Epithelial cell of proximal tubule (primary cell): ENCODE results near the gene CCNL1.

DNA sequence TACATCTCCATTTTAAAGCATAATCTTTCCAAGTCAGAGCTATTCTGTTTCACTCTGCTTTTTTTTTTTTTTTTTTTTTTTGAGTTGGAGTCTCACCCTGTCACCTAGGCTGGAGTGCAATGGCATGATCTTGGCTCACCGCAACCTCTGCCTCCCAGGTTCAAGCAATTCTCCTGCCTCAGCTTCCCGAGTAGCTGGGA, 37.7 kb downstream of the STRIT1 start:
- RAMPAGE, long total RNA = no peak
- RRBS = no CpG with 5 or more reads among the region's 2 CpGs

DNA sequence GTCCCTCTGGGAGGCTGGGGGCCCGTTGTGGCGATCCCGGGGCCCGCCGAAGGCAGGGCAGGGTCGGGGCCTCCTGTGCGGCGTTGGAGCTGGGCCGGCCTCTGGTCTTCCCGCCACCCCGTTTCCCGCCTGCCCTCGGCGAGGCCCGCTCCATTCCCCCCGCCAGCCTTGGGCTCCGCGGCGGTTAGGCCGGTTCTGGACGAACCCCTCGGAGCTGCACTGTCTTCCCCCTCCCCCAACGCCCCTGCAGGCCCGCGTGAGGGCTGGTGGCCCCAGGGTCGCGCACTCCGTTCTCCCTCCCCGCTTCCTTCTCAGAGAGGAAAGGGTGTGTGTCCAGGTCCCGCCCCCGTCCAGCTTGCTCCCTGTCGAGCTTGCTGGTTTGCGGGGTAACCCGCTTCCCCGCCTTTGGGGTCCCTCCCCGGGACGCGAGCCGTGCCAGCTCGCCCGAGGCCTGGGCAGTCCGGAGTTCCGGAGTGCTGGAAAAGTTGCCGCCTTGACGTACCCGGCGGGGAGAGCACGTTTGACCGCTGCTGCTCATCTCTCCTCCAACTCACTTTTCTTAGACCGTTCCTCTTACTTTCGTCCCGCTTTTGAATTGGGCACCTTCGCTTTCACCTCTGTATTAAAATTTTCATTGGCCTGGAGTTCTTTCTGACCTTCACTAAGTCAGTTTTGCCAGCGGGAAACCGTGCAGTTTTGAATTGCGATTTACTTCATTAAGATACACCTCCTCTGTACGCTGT, 1.0 kb downstream of the GMPS start:
- RAMPAGE, long total RNA = no peak
- RRBS = under 1% methylated on average over 22 of the region's 57 CpGs

DNA sequence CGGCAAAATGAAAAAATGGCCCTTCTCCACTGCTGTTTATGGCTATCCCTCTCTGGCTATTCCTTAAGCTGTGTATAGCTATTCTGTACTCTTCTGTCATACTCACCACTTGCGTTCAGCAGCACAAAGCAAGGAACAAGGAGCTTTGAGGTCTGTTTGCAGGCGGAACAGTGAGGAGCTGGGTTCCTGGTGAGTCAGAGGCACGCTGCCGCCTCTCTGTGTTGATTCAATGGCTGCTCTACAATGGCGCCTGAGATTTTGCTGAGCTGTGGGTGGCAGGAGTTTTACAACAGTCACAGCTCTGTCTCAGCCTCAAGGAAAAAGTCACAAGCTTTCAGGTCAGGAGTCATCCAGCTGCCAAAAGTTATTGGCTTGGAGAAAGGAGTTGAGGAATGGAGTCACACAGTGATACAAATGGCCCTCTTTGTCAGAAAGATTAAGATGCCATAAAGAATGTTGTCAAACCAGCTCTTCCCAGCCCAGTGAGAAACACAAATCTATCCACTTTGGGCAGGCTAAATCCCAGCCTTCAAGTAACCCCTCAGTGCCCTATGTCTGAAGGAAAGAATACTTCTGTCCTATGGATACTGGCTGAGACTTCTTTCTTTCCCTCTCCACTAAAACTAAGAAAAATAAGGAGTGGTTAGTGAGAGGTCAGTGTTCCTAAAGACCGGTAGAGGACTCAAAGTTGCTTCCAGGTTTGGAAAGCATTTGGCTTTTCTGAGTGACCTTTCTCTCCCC, 98.0 kb downstream of the SSR3 start:
- RAMPAGE, long total RNA = no peak
- RRBS = no CpG with 5 or more reads among the region's 7 CpGs

- RAMPAGE, long total RNA = no peak
- RRBS = no CpG with 5 or more reads among the region's 4 CpGs
Measured at GRCh38 chr3:156676795-156677522, 2.6 kb downstream of the TIPARP start.

GRCh38 chr3:156821841-156822354, 4.3 kb upstream of the LEKR1 start:
- RAMPAGE, long total RNA = no peak
- RRBS = no CpG with 5 or more reads among the region's 9 CpGs

GRCh38 chr3:157045281-157045948, 114.5 kb downstream of the CCNL1 start:
- RAMPAGE, long total RNA = no peak
- RRBS = no CpG with 5 or more reads among the region's 11 CpGs

- RAMPAGE, long total RNA = no peak
- RRBS = no CpG with 5 or more reads among the region's 7 CpGs
Measured at GRCh38 chr3:157086345-157086976, 73.5 kb downstream of the CCNL1 start.

- RAMPAGE, long total RNA = no peak
- RRBS = no CpG with 5 or more reads among the region's 10 CpGs
Measured at GRCh38 chr3:157087765-157088438, 72.0 kb downstream of the CCNL1 start.

GRCh38 chr3:157122725-157123230, 37.2 kb downstream of the CCNL1 start:
- RAMPAGE, long total RNA = no peak
- RRBS = no CpG with 5 or more reads among the region's 2 CpGs

DNA sequence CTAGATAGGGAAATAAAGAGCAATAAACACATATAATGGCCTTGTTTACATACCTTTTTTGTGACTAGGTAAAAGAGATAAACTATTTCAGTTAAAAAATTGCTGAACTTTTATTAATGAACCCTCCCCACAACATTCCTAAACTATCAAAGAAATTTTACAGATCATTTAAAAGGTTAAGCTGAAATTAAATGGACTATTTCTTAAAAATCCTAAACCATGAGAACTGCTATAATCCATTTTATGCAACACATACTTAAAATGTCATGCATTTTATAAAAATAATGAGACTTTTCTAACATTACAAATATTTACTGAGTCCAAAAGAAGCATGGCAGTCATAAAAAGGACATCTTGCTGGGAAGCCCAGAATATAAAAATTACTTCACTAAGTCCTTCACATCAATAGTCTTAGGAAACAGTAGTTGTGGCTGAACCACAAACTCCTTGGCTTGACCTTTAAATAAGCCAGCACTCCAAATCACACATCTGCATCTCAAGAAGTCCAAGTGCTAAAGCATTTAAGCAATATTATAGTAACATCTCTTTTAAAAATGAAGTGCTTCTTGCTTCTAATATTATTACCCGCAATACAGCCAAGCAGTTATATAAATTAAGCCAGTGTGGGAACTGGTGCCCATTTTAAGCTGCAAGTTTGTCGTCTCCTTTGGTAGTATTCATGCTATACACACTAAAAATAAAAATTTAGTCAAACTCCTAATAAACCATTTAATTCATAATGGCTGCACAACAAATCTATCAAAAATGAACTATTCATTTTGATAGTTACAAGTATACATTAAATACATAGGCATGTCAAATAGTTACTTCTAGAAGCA, 8.8 kb downstream of the CCNL1 start:
- RAMPAGE, long total RNA = no peak
- RRBS = no CpG with 5 or more reads among the region's 2 CpGs

DNA sequence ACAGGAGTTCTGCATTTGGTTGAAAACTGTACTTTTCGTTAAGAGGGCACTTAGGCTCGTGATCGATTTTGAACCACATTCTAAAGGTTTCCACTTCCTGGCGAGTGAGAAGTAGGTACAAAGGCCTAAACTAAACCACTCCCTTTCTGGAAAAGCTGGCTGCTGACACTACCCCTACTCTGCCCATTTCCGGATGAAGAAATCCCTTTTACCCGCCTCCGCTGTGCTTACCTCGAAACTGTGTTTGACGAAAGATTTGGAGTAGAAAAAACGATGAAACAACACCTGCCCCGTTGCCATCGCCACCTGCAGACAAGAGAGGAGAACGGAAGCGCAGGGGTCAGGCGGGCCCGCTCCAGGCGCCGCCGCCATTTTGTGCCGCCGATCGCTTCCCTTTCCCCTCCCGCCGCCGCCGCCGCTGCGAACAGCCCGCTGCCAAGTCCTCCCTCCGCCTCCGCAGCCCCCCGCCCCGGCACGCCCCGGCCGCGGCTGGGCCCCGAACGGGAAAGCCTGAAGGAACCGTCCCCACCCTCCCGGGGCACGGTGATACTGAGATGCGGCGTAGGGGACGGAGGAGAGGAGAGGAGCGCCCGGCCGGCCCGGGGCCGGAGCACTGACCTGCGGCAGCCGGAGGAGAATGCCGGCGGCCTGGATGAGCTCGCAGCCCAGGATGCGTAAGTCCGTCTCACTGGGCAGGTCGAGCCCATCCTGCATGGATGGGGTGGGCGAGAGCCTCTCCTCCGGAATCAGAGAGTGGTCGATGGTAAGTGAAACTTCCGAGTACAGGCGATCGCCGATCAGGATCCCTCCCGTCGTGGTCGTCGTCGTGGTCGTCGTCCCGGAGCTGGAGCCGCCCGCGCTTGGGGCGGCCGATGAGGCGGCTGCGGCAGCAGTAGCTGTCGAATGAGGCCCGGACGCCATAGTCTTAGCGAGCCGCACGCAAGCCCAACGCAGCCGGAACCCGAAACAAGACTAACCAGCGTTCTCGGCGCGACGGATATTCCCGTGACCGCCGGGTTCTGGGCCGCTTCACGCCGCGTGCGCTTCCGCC, at the start of gene CCNL1:
CCNL1 (minus strand) TSS at position 974 of the 1,051 bp plus-strand sequence.
- RAMPAGE, long total RNA = no peak
- RRBS = under 1% methylated on average over 58 of the region's 103 CpGs

GRCh38 chr3:157174575-157175644, 15.0 kb upstream of the CCNL1 start:
- RAMPAGE, long total RNA = no peak
- RRBS = 1% methylated on average over 29 of the region's 67 CpGs

GRCh38 chr3:157176110-157176708, 16.3 kb upstream of the CCNL1 start:
- RAMPAGE, long total RNA = no peak
- RRBS = no CpG with 5 or more reads among the region's 4 CpGs

GRCh38 chr3:157499148-157500094, 3.8 kb downstream of the VEPH1 start:
- RAMPAGE, long total RNA = no peak
- RRBS = no CpG with 5 or more reads among the region's 29 CpGs

- RAMPAGE, long total RNA = no peak
- RRBS = no CpG with 5 or more reads among the region's 13 CpGs
Measured at GRCh38 chr3:158712836-158713637, 19.2 kb downstream of the RARRES1 start.

DNA sequence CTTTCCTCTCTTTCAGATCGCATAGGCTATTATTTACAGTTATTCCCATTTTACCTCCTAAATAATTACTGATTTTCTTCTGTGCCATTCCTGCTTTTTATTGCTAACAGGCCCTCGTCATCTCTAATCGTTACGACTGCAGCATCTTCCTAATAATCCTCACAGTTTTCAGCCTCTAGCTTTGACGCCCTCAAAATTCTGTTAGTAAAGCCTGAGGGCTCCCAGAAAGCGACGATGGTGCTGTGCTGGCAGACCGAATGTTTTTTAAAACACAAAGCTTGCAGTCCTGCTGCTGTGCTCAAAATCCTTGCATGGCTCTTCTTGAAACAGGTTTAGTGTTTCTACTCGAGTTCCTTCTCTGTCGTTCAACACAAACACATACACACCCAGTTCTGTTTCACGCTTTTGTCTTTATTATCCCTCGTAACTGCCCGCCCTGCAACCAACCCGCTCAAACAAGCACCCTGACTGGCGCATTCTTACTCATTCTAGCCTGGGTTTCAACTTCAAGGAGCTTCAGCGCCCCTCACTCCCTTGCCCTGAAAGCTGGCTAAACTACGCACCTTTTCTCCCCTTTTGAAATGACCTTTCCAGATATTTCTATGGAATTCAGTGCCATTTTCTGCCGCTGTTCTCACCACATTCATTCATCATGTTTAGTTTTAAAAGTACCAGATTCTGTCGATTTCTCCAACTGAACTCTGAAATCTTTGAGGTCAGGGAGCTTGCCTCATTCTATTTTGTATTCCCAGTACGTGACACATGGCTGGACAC, 800 bp upstream of the MFSD1 start:
- RAMPAGE, long total RNA = no peak
- RRBS = no CpG with 5 or more reads among the region's 20 CpGs

- RAMPAGE, long total RNA = no peak
- RRBS = no CpG with 5 or more reads among the region's 6 CpGs
Measured at GRCh38 chr3:158809552-158810230, 7.8 kb downstream of the MFSD1 start.

- RAMPAGE, long total RNA = no peak
- RRBS = no CpG with 5 or more reads among the region's 9 CpGs
Measured at GRCh38 chr3:159187690-159188145, 85.3 kb upstream of the IQCJ-SCHIP1 start.

GRCh38 chr3:159560218-159560747, 287.2 kb downstream of the IQCJ-SCHIP1 start:
- RAMPAGE, long total RNA = no peak
- RRBS = no CpG with 5 or more reads among the region's 5 CpGs

DNA sequence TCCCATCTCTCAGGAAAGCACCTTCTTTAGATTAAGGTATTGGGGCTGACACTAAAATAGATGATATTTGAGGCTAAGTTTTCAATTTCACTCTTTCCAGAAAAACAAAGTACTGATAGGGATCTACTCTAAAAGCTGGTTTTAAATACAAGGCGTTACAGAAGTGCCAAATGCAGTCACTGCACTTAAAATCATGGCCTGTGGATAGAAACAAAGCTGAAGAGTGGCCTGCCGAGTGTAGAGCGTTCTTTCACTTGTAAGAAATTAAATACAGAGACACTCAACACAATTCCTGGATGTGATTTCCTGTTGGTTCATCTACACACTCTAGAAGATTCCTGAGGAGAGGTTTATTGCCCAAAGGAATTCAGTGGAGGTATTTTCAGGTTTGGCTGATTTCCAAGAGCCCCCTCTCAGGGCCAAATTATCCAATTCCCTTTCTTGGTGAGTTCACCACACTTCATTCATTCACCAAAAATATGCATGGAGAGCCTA, 437.0 kb upstream of the C3orf80 start:
- RAMPAGE, long total RNA = no peak
- RRBS = no CpG with 5 or more reads among the region's 3 CpGs